H4 (cell line): ENCODE results near the gene PRR32.

GRCh38 chrX:124217350-124218326 lies 114.8 kb upstream of the TEX13D start:
- RAMPAGE, long total RNA = no peak

DNA sequence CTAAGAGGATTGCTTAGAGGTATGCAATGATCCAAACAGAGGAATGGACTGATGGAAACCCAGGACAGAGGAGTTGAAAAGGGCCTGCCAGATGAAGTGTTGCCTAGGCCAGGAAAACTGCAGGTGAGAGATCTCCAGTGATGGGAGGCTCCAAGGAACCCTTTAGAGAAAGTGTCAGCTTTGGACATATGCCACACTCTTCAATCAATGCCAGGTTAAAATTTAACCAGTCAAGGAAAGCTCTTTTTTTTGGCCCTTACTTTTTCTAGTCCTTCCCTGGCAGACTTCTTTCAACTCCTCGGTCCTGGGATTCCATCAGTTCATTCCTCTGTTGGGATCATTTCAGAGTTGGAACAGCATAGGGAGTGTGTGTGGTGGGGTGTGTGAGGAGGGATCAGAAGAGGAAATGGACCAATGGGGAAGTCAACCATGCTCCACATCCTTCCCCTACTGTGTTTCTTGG lies 25.7 kb upstream of the TEX13D start:
- RAMPAGE, long total RNA = no peak

DNA sequence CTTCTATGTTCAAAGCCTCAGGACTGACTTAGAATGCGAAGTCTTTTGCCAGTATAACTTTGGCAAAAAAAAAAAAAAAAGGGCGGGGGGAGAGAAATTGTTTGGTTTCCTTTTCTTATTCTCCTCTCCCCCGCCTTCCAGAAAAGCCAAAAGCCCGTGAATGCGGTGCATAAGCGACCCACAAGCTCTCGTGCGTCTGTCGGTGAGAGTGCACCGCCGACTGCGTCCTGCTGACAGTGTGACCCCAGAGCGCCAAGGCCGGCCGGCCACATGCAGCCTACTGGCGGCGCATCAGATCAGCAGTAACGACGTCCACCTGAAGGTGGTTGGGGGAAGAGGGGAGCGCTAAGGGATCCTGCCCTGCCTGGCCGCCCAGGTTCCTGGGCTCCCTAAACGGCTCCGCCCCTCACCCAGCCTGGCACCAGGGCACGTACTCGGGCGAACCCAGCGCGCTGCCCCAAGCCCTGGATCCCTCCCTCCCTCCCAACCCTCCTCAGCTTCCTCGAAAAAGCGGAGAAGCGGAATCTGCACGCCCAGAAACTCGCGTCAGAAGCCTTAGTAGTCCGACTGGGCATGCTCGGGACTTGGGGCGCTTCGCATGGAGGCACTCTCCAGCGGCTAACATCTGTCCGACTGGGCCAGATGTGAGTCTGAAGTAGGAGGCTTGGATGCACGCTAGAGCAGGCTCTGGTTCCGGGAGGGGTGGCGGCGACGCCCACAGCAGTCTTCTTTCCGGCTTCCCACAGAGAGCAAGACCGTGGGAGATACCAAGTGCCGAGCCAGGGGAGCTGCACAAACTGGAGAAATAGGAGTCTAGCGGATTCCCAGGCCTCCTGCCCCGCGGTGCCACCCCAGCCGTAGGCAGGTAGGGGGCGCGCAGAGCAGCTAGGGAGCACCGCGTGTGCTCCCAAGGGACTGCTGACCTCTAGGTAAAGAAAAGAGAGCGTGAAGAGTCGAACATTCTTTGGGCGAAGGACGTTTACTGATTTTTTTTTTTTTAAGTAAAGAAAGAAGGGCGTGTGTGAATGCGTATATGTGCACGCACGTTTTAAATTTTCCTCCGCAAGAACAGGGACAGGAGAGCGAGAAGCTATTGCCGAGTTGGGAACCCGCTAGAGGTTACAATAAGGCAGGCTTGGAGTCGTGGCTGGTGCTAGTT lies 114.4 kb upstream of the TEX13C start:
- RAMPAGE, long total RNA = no peak

GRCh38 chrX:126472854-126473259 lies 79.8 kb downstream of the DCAF12L1 start:
- RAMPAGE, long total RNA = no peak

GRCh38 chrX:126819489-126820029 lies at the start of gene PRR32:
Gene PRR32 (plus strand): TSS chrX:126819729.
- RAMPAGE, long total RNA = no peak

DNA sequence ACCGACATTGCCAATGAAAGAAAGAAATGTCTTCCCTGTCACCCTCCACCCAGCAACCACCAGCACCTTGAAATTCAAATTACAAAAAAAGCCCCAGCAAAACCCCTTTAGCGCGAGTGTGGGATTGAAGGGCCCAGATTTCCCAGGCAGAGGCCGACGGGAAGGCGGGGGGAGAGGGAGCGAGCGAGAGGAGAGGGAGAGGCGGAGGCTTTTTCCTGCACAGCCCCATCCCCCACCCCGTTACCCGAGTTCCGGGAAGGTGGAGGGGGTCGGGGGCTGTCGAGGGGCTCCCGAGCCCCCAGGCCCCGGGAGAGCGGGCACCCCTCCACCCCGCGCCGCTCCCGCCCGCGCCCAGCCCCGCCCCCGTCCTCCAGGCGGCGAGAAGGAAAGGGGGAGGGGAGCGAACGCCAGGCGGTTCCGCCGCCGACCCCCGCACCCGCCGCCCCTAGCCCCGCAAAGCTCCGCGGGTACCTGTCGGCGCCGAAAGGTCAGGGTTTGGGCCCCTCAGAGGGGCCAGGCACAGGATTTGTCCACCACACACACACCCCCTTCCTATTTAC lies 573 bp downstream of the SMARCA1 start:
- RAMPAGE, long total RNA = no peak

GRCh38 chrX:129686494-129686889 lies 31.7 kb upstream of the APLN start:
- RAMPAGE, long total RNA = no peak

DNA sequence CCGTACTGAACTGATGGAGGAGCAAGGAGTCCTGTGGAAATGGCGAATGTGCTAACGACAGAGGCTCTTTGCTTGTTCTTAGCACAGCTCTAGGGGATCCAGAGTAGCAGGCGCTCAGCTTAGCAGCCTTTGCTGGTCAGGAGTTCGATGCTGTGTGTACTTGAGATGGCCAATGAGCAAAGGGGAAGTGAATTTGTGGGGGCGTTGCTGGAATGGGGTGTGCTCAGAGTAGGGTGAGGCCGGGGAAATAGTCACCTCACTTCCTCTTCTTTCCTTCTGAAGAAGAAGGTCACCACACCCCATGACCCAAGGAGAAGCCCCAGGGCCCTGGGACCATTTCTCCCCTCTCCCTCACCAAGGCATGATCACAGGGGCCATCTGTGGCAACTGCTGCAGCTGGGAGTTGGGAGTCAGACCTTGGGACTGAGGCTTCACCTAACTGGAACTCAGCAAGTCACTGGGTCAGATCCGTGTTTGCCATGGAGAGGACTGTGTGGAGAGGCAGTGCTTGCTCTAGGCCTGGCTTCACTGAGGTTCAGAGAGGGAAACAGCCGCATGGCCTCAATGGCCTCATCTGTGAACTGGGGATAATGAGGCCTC lies 19.4 kb downstream of the XPNPEP2 start:
- RAMPAGE, long total RNA = no peak

GRCh38 chrX:129794348-129794926 lies 14.7 kb downstream of the SASH3 start:
- RAMPAGE, long total RNA = no peak

DNA sequence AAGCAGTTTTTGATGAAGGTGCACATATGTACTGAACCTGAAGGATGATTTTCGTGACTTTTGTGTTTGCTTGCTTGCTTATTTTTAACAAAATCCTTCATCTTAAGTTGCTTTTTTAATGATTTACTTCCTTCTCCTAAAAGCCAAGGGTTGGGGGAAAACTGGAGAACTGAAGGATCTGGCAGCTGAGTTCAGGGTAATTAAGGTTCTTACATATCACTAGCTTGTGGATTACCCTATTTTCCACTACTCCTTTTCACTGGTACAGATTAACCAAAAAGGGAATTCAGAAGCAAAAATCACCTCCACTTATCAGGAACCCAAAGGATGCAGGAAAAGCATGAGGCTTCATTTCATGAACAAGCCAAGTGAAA lies 12.8 kb downstream of the ZDHHC9 start:
- RAMPAGE, long total RNA = no peak

DNA sequence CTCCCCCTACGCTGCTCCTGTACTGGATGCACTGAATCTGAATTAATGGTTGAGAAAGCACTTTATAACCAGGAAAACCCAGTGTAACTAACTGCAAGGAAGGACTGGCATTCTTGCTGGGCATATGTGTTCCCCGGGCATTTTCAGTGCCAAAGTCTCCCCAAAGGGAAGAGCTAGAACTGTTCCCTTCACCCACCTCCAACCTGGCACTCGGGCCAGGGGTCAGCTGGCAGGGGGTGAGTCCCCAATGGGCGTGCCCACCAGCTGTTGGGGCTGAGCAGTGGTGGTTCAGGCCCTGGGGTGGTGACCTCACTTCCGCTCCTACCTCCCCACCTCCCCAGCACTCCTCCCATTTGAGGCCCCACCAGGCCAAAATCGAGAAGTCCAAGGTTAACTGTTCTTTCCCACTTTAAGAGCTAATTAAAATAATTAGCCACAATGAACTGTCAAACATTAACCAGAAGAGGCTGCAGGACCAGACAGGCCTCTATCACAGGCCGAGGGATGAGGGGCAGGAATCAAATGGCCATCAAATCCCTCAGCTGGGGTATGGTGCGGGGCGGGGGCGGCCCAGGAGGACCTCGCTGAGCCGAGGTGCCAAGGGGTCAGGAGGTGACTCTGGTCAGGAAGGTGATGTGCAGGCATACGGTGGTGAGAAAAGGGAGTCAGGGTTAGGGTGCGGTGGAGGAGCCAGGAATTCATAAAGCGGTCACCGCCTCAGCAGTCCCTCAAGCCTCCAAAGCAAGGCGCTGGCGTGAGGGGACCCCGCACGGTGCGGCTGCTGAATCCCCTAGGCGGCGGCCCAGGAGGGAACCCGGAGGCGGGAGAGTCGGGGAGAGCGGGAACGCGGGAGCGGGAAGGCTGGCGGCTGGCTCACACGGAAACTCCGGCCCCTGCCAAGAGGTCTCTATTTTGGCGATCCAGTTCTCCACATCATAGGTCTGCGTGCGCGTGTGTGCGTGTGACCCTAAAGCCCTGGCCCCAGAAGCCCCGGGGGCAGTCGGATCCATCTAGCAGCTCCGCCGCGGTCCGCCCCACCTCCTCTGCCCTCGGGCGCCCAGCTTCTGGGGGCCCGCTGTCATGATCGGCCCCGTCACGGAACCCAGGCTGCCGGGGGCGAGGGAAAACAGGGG lies 978 bp downstream of the ELF4 start:
- RAMPAGE, long total RNA = no peak

DNA sequence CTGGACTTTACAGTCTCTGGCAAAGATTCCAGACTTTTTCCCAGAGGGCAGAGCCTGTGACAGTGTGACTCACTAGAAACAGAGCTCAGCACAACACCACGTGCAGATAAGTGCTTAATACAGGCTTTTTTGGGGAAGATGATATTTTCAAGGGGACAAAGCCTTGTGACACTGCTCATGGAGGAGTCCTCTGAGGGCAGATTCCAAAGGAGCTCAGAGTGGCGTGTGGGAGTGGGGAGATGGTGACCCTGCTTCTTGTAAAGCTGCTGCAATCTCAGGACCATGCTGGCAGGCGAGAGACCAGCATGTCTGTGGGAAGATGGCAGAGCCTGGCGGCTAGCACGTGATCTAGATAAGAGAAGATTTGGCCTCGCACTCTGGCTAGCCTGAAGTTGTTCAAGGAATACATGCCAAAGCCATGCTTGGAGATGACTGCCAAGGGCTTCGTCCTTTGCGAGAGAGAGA lies 2.4 kb downstream of the RAB33A start:
- RAMPAGE, long total RNA = no peak

DNA sequence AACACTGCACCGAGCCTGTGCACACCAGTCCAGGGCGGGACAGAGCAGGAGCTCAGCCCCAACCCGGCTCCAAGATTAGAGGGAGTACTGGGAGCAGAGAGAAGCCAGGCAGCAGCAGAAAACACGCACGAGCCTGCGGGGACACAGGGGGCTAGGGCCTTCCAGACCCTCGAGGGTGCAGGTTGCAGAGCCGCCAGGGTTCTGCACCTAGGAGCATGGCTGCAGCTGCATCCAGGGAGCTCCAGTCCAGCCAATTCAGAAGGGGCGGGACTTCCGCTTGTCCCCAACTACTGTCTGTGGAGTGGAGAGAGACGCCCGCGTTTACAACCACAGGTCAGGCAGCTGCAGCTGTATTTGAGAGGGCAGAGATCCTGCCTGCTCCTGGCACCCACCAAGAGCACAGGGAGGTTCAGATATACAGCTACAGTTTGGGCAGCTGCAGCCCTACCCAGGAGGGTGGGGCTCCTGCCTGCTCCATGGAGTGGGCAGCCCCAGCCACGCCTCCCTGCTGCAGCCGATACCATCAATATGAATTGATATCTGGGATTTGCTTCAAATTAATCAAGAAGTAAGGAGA lies 31.0 kb upstream of the ZNF280C start:
- RAMPAGE, long total RNA = no peak

DNA sequence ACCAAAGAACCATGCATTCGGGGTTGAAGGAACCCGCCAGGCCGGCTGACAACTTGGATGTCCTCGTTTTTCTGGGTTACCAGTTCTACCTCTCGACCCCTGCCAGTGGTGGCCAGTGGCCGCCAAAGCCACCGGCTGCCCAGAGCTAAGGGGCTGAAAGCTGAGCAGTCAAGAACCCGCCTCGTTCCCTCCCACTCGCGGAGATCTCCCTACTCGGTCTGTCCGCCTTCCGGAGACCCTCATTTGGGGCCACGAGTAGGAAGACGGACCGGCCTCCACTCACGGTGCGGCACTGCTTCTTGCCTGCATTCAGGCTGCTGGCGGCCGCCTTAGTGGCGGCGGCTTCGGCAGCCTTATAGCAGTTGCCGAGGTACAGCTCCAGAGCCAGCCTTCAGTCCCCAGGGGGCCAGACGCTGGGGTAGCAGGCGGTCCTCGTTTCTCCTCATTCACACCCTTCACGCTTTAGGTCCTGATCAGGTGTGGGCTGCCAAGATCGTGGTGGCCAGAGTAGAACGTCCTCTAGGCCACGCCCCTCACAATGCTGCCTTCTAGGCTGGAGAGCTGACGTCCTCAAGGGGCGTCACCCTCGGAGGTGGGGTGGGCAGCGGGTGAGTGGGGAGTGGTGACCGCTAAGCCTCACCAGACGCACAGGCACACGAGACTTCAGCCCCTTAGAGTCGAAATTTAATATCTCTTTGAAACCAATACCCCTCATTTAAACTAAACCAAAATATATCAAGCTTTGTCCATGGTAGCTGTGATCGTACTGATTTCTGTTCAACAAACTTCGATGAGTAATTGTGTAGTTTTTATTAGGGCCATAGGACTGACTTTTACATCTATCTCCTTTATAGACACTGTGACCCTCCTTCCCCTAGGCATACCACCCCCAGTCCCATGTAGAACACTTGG lies 122.2 kb downstream of the RBMX2 start:
- RAMPAGE, long total RNA = no peak

DNA sequence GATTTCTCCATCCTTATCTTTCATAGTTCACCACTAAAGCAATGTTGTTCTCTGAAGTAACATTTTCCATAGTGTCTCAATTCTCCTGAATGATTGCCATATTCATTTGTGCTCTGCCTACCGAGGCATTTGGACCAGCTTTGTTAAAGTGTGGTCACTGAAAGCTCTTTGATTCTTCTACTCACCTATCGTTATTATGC lies 7.7 kb downstream of the ENOX2 start:
- RAMPAGE, long total RNA = no peak

- RAMPAGE, long total RNA = no peak
Observed at GRCh38 chrX:130959111-130959589, 56.1 kb upstream of the ENOX2 start.

- RAMPAGE, long total RNA = no peak
Observed at GRCh38 chrX:131578429-131579460, 34.9 kb downstream of the OR13H1 start.

DNA sequence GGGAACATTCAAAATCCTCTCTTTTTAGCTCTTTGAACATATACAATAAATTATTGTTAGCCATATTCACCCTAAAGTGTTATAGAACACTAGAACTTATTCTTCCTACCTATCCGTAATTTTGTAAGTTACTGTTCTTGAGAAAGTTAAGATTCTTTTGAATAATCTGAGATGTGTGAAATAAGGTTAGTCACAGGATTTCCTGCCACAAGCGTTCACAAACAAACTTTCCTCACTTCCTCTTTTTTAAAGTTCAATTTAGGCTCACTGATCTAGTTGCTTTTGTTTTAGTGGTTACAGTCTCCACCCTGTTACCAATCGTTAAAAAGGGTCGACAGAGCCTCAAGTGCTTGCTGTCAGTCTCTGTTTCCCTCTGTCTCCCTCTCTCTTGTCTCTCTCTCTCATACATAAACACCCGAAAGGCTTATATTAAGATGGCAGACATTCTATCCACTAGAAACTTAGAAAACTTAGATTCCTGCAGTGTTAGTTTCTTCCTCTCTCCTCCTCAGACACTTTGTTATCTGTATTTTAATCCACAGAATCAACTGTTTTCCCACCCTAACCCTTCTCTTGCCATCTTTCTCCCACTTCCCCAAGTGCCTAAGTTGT lies 35.8 kb upstream of the STK26 start:
- RAMPAGE, long total RNA = no peak

DNA sequence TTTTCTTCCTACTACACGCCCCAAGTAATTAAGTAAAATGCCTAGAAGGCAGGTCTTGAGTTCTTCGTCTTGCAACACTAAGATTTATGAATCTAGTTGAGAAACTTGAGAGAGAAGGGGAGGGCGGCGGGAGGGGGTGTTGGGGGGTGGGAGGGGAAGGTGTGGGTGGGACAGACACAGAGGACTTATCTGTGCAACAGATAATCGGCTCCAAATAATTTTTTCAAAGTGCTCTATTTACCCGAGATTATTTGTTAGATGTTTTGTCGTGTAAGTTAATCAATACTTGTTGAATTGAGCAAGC lies 2.9 kb downstream of the RAP2C start:
- RAMPAGE, long total RNA = no peak

GRCh38 chrX:132490129-132490383 lies 1.2 kb upstream of the MBNL3 start:
- RAMPAGE, long total RNA = no peak